ENCODE results near the genes MYO5B and MBD2.

DNA sequence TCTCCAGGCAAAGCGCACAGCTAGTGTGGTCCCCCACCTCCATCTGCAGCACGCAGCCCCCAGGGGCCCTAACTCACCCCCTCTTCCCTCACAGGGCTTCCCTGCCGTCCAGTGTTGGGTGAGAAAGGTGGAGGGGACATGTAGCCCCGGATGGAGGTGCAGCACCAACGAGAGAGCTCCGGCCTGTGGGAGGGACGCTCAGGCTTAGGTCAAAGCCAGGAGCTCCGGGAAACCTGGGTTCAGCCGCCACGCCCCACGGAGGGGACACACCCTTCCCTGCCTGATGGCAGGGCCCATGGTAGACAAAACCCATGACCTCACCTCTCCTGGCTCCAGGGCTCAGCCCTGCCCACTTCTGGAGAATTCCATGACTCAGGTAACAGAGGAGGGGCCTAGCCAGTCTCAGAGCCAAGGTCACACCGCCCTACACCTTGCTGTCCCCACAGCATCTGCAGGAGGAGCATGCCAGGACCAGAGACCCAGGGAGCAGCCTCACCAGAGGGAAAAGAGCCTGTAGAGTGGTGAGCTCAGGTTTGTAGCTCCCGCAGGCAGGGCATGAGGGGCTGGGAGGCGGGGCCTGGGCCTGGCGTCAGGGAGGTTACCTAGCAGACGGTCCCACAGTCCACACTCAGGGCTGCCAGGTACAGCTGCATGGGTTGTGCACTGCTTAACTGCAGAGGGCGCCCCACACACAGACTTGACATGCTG, 70.7 kb upstream of the SMAD7 start:
- PRO-cap, 3 experiments = no peak in any of the 3 experiments
- RAMPAGE, long total RNA = no peak

GRCh38 chr18:49465265-49465829, 4.9 kb upstream of the DYM start:
- PRO-cap, 3 experiments = no peak in any of the 3 experiments
- RAMPAGE, long total RNA = no peak

DNA sequence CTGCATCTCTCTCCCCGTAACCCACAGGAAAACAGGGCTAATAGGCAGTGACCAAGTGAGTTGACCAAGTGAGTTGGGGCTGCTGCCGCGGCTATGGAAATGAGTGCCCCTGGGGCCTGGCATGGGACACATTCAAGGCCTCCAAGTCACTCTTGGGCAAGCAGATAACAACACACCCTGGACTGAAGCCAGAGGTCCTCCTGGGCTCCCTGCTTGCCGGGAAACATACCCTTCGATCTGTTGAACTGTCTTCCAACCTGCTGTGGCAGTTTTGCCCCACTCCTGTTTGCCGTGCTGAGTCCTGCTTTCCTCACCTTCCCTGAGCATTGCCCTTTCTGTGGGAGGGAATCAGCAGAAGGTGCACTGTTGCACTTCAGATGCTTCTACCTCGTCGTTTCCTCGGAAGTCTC, 89.2 kb downstream of the LIPG start:
- PRO-cap, 3 experiments = no peak in any of the 3 experiments
- RAMPAGE, long total RNA = no peak

- PRO-cap, 3 experiments = no peak in any of the 3 experiments
- RAMPAGE, long total RNA = no peak
These were observed 107.0 kb downstream of the LIPG start for GRCh38 chr18:49668819-49669383.

- PRO-cap, 3 experiments = no peak in any of the 3 experiments
- RAMPAGE, long total RNA = no peak
These were observed 82.5 kb downstream of the ACAA2 start for GRCh38 chr18:49730750-49731364.

DNA sequence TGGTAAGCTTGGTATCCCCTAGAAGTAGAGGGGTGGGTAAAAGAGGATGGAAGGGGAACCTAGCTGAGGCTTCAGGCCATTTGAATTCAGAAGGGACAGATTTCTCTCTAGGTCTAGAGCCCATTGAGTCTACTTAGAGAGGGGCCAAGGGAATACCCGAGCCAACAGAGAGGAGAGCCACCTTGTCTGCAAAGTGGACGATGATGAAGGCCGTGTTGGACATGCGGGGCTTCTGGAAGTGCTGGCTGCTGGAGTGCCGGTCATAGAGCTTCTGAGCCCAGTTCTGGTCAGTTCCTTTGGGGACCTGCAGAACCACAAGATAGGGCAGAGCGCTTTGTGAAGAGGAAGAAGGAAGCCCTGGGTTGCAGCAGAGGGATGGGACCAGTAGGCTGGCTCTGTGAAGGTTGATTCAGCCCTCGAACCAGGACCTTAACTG, 140.8 kb upstream of the ACAA2 start:
- PRO-cap, 3 experiments = no peak in any of the 3 experiments
- RAMPAGE, long total RNA = no peak

DNA sequence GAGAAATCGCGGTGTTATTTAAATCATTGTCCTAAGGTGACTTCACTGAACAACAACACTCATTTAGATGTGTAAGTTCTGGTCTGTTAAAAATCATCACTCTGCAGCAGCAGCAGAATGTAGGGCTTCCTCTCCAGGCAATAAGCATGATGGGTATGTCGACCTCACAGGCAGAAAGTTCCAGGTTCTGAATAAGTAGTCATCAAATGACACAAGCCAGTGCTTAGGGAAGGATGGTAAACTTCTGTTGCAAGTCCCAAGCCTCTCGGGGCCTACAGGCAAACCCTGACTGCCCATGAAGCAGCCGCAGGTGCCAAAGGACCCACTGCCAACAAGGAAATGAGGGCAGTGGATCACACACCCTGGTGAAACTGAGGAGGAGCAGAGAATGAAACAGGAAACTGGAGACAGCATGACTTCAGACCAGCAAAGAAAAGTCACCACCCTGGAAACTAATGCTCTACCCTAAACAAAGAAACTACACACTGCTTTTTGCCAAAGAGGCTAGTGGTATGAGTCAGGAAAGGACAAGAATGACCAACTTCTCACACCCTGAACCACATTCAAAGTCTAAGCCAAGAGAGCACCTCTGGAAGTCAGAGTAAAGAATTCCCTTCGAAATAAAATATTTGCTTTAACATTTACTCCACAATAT, 97.3 kb downstream of the MYO5B start:
- PRO-cap, 3 experiments = no peak in any of the 3 experiments
- RAMPAGE, long total RNA = no peak

GRCh38 chr18:50127619-50128124, 67.3 kb downstream of the MYO5B start:
- PRO-cap, 3 experiments = no peak in any of the 3 experiments
- RAMPAGE, long total RNA = no peak

- PRO-cap, 3 experiments = no peak in any of the 3 experiments
- RAMPAGE, long total RNA = no peak
These were observed 35.7 kb downstream of the MYO5B start for GRCh38 chr18:50159375-50159606.

DNA sequence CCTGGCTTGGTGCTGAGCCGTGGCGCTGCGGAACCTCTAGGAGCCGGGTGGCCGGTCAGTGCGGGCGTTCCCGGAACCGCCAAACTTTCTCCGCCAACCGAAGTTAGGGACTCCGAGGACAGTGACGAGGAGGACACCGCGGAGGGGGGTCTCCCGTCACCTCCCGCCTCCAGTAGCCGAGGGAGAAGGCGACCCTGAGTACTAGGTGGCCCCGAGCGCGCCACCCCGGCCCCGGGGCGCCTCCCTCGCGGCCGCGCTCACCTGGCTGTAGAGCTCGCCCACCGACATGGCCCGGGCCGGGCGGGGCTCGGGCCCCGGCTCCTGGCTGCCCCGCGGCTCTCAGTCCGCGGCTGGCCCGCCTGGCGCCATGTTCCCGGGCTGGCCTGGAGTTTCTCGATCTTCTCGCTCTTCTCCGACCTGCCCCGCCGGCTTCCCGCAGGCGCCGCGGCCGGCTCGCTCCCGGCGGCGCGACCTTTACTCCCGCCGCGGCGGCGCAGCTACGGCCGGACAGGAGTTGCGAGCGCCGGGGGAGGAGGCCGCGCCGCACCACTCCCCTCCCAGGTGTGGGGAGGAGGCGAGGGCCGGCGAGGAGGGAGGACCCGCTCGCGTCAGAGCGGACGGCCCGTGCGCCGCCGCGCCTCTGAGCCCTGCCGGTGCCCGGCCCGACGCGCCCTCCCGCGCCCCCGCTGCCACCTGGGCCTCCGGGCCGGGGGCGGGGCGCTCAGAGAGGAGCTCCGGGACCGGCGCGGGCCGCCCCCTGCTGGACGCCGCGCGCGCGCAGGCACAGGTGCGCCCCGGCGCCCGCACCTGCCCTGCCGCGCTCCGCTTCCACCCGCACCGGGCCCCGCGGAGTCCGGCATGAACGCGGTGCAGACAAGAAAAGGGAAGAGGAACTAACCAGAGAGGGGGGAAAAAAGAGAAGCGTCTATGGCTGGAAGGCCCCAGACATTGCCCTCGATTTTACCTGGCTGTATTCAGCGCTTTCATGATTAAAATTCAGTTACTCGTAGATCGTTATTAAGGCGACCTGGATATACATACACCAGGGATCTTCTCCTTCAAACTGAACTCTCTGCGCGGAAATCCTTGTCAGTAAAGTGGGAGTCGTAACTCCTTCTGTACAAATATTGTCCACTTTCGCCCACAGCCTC, at the start of gene MYO5B:
MYO5B (minus strand) TSS at position 642 of the 1,151 bp plus-strand sequence.
- PRO-cap, 3 experiments = no peak in any of the 3 experiments
- RAMPAGE, long total RNA = no peak

DNA sequence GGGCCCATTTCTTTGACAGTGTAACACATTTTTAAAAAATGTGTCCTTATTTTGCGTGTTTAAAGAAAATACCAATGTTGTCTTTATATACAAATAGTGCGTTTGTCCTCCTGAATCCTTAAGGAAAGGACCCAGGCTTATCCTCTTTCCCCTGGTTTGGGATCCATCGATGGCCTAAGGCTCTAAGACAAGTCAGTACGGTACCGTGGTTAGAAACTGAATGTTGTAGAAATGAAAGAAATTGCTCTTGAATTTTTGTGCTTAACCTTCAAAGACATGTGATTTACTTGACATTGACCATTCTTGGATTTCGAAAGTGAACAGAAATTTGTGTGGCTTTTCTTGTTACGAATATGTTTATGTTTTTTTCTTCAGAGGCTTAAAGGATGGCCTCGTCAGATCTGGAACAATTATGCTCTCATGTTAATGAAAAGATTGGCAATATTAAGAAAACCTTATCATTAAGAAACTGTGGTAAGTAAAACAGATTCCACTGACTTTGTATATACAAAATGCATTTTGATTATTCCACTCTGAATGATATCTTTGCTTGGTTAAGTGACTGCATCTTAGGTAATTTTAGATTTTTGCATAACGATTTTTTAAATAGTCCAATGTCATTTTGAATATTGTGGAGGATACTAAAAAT, 723 bp downstream of the SKA1 start:
- PRO-cap, 3 experiments = no peak in any of the 3 experiments
- RAMPAGE, long total RNA = no peak

GRCh38 chr18:50560362-50561598, 893 bp downstream of the MAPK4 start:
- PRO-cap, 3 experiments = peak in 1 of 3 experiments; most common plus-strand start chr18:50560600 (in 1); most common minus-strand start chr18:50560506 (in 1)
- RAMPAGE, long total RNA = no peak

DNA sequence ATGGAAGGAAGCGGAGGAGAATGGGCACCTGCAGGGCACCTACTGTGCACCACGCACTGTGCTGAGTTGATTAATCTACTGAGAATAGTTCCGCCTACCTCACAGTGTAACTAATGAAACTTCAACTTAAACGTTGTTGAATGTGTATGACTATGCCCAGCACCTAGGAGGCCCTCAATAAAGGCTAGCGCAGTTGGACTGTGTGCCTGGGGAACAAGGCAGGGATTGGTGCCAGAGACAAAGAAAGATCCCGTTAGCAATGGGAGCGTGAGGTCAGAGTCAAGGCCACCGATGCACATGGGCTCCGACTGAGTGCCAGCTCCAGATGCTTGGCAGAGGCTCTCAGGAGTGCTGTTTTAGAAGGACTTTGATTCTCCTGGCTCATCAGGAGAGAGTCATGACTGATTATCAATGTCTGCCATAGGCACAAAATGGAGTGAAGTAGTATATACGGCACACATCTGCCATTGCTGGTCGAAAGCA, 93.8 kb downstream of the MAPK4 start:
- PRO-cap, 3 experiments = no peak in any of the 3 experiments
- RAMPAGE, long total RNA = no peak

DNA sequence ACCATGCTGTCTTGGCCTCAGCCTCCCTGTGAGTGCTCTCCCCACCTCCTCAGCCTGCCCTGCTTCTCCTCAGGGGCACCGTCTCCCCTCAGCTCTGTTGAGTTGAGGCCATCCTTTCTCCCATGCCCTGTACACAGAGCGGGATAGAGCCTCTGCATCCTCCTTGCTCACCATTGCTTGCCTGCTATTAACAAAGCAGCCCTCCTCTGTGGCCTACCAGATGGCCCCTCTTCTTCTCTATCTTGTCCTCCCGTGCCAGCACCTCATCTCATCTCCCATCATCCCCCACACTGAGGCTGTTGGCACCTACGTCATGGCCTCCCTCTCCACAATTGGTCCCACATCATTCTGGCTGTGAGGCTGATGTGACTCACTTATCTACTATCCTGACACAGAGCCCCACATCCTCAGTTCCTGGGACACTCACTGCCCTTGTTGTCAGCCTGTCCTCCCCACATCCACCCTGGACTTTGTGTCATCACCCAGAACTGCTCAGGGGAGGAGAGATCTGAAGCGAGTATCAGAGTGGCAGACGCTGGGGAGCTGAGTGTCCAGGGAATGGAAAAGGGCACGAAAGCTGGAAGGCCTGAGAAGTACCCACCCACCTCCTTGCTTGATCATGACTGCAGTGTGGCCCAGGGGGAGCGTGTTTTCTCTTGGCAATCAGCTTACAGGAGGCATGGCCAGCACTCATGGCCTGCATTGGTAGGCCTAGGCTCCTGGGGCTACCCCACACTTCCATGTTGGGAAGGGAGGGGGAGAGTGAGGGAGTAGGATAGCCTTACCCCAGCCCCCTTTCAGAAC, 102.9 kb downstream of the MRO start:
- PRO-cap, 3 experiments = no peak in any of the 3 experiments
- RAMPAGE, long total RNA = no peak

DNA sequence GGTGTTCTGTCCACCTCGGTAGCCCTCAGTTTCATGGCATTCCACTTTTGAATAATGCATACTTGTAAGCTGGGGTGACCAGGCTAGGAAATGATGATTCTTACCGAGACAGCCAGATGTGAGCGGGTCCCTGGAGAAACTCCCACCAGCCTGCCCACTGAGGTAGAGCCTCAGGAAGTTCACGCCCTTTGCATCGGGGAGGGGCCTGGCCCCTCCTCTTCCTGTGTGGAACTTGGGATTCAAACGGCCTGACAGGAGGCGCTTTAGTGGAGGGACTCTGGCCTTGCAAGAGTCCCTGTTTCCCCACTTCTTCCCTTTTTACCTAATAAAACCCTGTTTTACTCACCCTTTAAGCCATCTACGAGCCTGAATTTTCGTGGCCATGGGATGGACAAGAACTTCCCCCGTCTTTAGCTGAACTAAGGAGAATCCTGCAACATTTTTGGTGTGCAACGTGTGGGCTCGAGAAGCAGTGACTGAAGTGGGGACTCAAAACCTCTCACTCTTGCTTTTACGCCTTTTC, 44.6 kb downstream of the MRO start:
- PRO-cap, 3 experiments = no peak in any of the 3 experiments
- RAMPAGE, long total RNA = no peak

- PRO-cap, 3 experiments = no peak in any of the 3 experiments
- RAMPAGE, long total RNA = no peak
These were observed 35.3 kb downstream of the SMAD4 start for GRCh38 chr18:51065327-51065784.

DNA sequence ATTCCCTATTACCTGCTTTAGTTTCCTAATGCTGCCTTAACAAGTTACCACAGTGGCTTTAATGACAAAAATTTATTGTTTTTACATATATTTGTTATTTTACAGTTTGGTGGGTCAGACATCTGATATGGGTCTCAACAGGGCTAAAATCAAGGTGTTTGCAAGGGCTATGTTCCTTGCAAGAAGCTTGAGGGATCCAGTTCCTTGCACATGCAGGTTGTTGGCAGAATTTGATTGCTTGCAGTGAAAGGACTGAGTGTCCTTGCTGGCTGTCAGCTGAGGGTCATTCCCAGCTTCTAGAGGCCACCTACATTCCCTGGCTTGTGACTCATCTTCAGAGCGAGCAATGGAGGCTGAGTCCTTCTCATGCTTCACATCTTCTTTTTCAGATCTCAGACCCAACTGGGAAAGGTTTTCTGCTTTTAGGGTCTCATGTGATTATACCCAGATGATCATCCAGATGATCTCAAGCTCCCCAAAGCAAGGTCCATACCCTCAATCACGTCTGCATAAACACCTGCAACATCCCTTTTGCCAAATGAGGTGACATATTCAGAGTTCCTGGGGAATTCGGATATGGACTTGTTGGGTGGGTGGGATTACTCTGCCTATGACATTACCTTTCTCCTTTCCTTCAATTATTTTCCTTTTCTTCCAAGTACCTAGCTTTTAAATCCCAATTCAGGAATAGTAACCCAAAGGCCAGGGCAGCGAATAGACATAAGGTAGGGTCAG, 12.3 kb downstream of the MEX3C start:
- PRO-cap, 3 experiments = no peak in any of the 3 experiments
- RAMPAGE, long total RNA = no peak

GRCh38 chr18:54220707-54221206, 3.7 kb downstream of the MBD2 start:
- PRO-cap, 3 experiments = no peak in any of the 3 experiments
- RAMPAGE, long total RNA = no peak

GRCh38 chr18:54223831-54225052, at the start of gene MBD2:
Gene MBD2, minus strand, starts transcription at chr18:54224669.
- PRO-cap, 3 experiments = peak in 3 of 3 experiments; most common plus-strand start chr18:54224810 (in 3); most common minus-strand start chr18:54224243 (in 1)
- RAMPAGE, long total RNA = no peak

DNA sequence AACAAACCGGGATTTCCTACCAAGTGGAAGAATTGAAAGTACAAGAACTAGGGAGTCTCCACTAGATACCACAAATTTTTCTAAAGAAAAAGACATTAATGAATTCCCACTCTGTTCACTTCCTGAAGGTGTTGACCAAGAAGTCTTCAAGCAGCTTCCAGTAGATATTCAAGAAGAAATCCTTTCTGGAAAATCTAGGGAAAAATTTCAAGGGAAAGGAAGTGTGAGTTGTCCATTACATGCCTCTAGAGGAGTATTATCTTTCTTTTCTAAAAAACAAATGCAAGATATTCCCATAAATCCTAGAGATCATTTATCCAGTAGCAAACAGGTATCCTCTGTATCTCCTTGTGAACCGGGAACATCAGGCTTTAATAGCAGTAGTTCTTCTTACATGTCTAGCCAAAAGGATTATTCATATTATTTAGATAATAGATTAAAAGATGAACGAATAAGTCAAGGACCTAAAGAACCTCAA, 24.4 kb downstream of the POLI start:
- PRO-cap, 3 experiments = no peak in any of the 3 experiments
- RAMPAGE, long total RNA = no peak